Neural progenitor cell (in vitro differentiated cells): ENCODE data around the genes CAMK2B, NUDCD3, ZMIZ2 and CCM2.

DNA sequence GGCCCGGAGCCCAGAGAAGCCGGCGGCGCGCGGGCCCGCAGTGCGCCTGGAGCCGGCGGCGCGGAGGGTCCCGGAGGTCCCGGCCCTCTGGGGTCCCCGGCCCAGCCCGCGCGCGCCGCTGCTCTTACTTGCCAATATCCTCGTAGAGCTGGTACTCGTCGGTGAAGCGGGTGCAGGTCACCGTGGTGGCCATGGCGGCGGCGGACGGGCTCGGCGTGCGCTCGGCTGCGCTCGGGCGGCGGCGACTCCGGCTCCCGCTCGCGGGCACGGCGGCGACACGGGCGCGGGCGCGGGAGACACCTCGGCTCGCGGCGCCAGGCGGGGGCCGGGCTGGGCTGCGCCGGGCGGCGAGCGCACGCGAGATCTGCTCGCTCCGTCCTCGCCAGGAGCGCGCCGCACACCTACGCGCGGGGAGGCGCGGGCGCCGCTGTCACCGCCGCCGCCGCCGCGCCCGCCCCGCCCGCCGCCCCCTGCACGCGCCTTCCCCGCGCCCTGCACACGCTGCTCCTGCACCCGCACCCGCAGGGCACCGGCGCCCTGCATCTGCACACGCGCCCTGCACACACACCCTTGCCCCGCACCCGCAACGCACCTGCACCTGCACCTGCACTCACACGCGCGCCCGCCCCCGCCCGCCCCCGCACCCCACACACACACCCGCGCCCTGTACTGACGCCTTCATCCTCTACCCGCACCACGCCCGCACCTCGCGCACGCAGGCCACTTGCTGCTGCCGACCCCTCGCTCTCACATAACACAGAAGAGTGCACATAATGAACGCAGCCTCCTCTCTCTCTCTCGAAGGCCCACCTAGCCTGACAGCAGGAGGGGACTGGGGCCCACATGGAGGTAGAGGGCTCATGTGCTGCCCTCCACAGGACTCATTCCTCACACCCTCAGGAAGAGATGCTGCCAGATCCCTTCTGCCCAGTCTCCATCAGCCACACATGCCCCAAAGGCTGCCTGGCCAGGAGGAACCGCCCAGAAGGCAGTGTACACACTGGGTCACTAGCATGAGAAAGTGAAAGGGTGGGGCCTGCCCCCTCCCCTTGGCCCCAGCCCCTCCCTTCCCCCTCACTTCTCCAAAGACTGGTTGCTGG lies at the start of gene CAMK2B:
CAMK2B (minus strand) TSS at position 366 of the 1,100 bp plus-strand sequence.
- RAMPAGE, long total RNA: no peak

- RAMPAGE, long total RNA: no peak
These were observed 3.5 kb downstream of the NUDCD3 start for GRCh38 chr7:44486986-44487294.

- RAMPAGE, long total RNA: no peak
These were observed at the start of gene NUDCD3 for GRCh38 chr7:44490282-44491180. Gene NUDCD3, minus strand, starts transcription at chr7:44490658.

DNA sequence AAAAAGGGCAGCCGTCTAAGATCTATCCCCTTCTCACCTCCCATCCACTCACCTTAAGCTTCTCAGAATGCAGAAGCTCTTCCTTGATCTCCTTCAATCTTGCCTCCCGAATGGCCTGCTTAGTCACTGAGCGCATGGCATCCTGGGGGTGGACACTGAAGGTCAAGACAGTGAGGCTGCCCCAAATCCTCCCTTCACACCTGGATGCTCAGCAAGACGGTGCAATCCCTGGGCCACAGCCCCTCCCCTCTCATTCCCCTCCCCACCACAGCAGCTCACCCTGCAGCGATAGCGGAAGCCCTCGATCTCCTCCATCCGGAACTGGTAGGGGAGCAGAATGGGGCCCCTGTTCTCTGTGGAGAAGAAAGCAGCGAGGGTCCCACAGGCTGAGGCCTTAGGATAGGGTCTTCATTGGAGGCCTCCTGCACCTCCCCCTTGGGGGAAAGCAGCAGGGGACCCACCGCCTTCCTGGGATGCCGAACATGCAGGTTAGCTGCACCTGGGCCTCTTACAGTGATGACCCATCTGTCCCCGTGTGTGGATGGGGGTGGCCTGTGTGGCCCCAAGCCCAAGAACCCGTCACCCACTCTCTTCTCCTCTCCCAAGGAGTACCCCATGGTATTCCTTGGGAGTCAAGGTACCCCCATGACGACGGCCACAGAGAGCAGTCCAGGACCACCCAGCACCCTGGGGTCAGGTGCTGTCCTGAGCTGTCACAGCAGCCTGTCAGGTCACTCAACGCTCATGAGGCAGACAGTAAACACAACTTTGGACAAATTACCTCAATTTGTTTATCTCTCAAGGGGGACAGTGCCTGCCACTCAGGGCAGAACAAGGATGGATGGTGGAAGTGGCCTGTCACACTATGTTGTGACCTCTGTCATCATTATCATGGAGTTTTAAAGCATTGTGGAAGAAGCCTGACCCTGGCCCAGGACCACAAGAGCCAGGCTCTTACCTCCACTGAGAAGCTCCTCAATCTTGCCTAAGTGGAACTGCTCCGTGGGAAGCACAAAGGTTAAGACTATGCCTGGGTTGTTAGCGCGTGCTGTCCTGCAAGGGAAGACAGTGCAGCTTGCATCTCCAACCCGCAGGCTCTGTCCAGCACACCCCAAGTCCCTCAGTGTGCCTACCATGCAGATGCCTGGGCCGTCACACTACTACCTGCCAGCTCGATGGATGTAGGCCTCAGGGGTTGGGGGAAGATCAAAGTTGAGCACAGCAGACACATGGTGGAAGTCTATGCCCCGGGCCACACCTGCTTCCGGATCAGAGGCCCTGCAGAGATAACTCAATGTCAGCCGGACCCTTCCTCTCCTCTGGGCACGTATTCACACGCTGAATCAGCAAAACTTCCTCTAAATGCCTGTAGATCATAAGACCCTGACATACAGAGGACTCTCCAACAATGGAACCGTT lies 4.3 kb downstream of the DDX56 start:
- RAMPAGE, long total RNA: no peak

DNA sequence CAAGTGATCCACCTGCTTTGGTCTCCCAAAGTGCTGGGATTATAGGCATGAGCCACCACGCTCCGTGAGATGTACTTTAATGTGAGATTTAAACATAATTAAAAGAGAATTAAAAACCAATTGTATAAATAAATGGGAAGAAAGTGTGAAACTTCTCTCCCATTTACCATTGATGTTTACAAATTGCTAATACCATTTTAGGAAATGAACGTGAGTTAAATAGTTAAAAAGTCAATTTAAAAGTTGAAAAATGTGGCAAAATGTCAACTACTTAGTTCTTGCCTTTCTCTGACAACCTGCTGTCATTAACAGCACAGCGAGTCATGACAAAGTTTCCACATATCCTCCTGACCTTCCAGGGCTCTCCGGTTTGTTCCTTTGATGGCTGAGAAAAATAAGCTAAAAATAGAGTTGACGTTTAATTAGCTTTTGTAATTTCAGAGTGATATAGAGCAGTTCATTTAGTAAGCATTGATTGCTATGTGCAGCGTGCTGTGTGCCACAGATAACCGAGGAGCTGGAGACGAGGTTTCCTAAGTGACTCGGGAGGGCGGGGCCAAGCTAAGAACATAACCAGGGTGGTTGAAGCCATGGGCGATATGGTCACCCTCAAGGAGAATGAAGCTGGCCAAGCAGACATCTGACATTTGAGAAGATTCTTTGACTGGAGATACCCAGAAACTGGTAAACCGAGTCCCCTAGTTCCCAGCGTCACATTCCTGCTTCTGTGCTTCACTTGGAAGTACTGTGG lies 47.8 kb downstream of the OGDH start:
- RAMPAGE, long total RNA: no peak

- RAMPAGE, long total RNA: no peak
These were observed at the start of gene ZMIZ2 for GRCh38 chr7:44748004-44749013. Gene ZMIZ2, plus strand, starts transcription at chr7:44748847.

- RAMPAGE, long total RNA: no peak
These were observed 22.8 kb downstream of the H2AZ2 start for GRCh38 chr7:44824780-44825876.

- RAMPAGE, long total RNA: no peak
These were observed 8.8 kb downstream of the PURB start for GRCh38 chr7:44876189-44877347.

- RAMPAGE, long total RNA: no peak
These were observed 3.6 kb downstream of the PURB start for GRCh38 chr7:44881669-44882158.

- RAMPAGE, long total RNA: no peak
These were observed 2.7 kb downstream of the PURB start for GRCh38 chr7:44882163-44883428.

DNA sequence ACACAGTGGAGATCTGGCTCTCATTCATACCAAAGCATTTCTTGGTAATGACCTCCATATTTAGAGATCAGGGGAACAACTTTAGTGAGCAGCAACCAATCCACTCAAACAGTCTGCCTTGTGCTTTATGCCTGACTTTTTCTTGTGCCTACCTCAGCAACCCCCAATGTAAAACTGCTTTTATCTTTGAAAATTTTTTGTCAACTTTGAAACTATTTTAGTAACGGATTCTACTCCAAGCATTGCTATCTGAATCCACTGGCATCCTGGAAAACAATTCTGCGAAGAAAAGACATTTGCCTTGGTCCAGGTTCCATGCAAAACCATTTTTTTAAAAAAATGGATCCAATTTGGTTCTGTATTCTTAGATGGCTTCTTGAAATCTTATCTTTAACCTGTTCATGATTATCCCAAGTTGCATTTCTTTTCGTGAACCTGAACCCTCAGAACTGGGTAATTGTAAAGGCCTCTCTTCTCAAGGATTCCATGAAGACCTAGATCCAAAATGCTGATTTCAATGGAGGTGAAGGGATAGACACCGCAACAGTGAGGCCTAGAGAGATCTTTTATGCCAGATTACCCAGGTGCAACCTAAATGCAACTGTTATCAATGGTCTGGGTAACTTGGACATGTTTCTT lies 1.8 kb downstream of the PURB start:
- RAMPAGE, long total RNA: no peak

DNA sequence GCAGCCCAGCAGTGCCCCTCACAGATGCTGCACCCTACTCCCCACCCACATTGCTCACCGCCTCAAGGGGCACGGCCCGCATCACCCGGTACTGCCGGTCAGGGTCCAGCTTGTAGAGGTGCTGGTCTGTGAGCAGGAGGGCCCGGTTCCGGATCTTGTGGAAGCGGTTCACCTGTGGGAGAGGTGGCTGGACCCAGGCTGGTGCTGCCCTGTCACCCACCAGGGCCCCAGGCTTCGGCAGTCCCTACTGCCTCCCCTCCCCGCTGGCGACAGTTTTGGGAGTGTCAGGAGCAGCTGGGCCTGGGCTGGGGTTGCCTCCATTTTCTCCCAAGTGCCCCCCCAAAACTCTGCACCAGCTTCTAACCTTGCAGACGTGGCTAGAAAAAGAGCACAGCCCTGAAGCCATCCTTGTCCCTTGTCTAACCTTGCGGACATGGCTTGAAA lies 14.8 kb downstream of the MYO1G start:
- RAMPAGE, long total RNA: no peak

GRCh38 chr7:44975856-44976129 lies 3.0 kb downstream of the MYO1G start:
- RAMPAGE, long total RNA: no peak

DNA sequence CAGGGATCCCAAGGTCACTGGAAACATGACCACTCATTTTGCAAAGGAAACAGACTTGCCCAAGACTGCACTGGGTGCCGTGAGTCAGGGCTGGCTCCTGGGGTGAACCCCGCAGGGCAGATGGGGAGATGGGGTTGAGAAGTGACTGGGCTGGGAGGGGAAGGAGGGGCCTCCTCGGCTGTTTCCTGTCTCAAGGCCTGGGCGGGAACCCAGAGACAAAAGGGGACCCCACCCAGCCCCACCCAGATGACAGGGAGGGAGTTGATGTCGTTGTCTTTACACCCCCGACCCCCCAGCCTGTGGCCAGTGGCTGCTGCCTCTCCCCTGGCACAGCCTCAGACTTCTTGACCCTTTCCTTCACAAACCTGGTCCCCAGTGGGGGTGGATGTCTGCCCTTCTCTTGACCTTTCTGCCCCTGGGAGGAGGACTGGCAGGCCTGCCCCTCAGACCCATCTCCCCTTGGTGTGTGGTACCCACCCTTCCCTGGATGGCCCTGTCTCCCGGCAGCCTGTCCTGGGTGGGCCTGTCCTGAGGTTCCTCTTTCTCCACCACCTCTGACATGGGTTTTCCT lies 1.4 kb downstream of the MYO1G start:
- RAMPAGE, long total RNA: no peak

DNA sequence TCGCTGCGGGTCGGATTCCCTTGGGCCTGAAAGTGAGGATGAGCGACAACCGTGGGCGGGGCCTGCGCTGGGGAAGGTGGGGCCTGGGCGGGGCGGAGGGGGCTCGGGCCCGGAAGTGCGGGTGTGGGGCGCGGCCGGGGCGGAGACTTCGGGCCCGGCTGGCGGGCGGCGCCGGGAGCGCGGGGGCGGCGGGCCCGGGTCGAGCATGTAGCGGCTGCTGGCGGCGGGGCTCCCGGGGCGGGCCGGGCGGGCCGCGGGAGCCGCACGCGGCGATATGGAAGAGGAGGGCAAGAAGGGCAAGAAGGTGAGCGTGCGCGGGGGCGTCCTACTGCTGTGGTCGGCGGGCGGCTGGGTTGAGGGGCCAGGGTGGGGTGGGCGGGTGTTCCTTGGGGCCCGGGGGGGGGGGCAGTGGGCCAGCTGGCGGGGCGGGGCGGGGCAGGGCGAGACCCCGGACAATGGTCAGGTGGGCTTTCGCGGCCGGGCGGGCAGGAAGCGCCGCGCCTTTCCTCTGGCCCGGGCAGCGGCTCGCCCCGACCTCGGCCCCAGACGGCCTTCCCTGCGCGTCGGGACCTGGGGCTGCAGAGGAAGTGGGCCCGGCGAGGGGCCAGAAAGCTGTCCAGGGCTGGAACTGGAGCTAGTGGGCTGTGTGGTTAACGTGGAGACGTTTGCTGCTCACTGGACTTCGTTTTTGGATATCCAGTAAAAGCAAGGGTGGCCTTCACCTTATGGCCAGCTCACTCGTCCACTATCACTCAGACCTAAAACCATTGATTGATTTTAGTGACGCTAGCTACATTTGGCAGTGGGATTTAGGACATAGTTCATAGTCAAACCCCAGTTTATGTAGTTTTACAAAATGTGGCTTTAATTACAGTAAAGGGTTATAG lies at the start of gene CCM2:
CCM2 (plus strand) TSS at position 142 of the 887 bp plus-strand sequence.
- RAMPAGE, long total RNA: no peak

- RAMPAGE, long total RNA: no peak
These were observed 20.5 kb downstream of the NACAD start for GRCh38 chr7:45068125-45068898.

- RAMPAGE, long total RNA: no peak
These were observed 116.4 kb downstream of the ADCY1 start for GRCh38 chr7:45690406-45691036.

- RAMPAGE, long total RNA: no peak
These were observed 2.1 kb downstream of the IGFBP1 start for GRCh38 chr7:45890063-45891113.

GRCh38 chr7:45922841-45923250 lies 1.8 kb upstream of the IGFBP3 start:
- RAMPAGE, long total RNA: no peak

DNA sequence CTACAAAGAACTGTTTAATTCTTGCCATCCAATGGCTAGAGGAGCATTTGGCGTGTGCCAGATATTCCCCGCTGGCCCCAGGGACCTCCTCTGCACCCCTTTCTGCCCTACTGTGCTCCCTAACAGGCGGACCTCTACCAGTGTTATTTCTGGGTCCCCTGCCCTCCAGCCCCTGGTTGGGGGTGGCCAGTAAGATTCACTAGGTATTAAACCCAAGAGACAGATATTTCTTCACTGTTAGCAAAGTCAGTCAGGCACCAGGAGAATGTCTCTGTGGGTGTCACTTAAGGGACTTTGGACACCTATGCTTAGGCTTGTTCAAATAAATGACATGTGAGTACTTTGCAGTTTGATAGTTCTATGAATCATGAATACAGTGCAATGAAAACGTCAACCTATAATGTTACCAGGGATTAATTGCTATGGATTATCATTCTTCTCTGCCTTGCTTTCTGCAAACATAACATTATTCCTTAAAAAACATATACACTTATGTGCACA lies 234.3 kb upstream of the IGFBP3 start:
- RAMPAGE, long total RNA: no peak